Mesenchymal stem cell of the bone marrow (primary cell): ENCODE measurements around a stretch of chr1.

GRCh38 chr1:181033032-181033561, 686 bp upstream of the MR1 start:
- CAGE, long polyA plus RNA: no peak

DNA sequence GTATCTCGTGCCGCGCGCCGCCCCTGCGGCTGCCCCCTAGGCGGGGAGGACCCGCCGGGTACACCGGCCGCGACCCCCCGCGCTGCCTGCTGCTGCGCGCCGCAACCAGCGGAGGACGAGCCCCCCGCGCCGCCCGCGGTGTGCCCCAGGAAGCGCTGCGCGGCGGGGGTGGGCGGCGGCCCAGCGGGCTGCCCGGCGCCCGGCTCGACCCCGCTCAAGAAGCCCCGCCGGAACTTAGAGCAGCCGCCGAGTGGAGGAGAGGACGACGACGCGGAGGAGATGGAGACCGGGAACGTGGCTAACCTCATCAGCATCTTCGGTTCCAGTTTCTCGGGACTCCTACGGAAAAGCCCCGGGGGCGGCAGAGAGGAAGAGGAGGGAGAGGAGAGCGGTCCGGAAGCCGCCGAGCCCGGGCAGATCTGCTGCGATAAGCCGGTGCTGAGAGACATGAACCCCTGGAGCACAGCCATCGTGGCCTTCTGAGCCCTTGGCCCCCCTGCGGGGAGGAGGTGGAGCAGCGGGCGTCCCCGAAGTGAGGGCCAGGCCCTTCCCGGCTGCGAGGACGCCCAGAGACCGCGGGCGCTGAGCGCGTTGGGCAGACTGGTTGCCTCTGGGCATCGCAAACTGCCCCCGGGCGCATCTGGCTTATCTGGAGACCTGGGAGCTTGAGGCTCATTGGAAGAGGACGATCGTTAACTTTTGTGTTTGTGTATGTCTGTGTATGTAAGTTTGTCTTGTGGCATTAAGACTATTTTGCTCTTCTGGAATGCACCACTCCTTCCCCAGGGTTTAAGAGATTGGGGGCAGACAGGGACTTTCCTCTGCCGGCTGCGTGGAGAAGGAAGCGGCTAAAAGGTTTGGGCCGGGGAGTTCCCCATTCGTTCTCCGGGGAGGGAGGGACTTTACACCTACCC, 1.2 kb downstream of the IER5 start:
- CAGE, long polyA plus RNA: no peak

GRCh38 chr1:181099069-181100149, 10.9 kb downstream of the IER5 start:
- CAGE, long polyA plus RNA: no peak

DNA sequence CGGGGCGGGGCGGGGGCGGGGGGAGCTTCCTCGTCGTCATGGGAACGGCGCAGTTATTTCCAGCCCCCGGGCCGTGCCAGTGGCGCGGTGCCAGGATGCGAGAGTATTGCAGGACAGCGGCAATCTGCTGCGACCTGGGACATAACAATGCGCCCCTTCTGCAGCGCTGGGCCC, 16.9 kb downstream of the IER5 start:
- CAGE, long polyA plus RNA: no peak

DNA sequence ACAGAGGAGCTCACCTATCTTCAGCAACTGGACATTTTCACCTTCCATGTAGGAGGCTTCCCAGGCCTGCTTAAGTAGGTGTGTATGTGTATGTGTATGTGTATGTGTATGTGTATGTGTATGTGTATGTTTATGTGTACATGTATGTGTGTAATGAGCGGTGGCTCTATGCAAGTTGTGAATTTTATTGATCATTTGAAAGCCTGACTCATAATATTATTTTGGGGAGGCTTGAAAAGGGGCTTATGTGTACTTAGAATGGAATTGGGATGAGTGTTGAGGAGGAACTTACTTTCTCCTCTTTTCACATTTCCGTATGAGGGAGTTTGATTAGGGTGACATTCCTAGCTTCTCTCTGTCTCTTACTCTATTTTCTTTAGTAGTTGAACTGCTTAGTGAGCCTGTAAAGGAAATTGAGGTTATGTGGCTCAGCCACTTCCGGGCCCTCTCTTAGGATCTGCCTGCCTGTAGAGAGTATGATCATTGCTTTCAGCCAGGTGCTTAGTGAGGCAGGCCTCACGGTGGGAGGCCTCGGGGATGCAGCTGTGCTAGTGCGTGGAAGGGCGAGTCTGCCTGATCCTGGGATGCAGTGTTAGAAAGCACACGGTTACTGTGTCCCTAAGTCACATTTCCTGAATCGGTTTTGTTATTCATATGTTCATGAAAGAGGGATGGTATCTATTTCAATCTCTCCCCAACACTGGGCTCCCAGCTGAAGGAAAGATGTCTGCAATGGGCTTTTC, 61.0 kb downstream of the IER5 start:
- CAGE, long polyA plus RNA: no peak

GRCh38 chr1:182029107-182030500, 31.9 kb downstream of the ZNF648 start:
- CAGE, long polyA plus RNA: no peak

DNA sequence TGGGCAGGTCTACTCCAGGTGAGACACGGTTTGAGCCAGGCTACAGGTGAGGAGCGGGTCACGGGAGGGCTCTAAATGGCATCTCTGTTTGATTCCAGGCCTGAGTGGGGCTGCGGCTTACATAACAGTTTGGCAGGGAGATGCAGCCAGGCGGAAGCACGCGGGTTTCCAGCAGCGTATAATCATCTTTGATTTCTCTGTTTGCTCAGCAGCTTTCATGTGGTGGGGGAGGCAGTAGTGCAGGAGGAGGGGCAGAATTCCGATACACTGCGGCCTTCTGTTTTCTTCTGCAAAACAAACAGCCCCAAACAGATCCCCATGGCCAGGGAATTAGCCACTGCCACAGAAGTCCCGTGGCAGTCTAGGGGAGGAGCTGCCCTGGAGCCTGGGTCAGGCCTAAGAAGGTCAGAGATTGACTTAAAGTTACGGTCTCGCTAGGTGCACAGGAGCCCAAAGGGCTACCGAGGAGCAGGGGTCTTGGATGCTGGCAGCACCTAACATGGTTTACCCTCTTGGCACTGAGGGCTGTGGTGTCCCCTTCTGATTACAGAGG, 59.3 kb upstream of the ZNF648 start:
- CAGE, long polyA plus RNA: no peak

GRCh38 chr1:182149165-182150058, 87.9 kb upstream of the ZNF648 start:
- CAGE, long polyA plus RNA: no peak

DNA sequence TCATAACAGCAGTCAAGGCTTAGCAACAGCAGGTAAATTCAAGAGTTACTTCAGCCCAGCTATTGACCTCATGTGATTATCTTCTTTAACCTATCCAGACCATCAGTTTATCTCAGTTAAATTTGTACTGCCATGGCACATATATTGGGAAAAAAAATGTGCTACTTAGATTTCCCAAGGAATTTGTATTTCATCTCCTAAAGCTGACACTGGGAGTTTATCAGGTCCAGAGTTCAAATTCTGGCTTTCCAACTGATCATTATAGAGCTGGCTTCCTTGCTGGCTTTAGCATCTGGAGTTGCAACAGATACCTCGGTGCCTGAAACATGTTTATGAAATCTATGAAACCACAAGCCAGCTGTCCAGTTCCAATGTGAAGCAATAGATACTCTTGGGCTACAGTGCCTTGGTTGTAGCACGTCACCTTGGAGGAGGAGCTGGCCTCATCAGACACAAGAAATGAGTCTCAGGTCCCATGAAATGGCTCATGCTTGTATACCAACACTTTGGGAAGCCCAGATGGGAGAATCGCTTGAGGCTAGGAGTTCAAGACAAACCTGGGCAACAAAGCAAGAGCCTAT, 132.3 kb upstream of the ZNF648 start:
- CAGE, long polyA plus RNA: no peak

DNA sequence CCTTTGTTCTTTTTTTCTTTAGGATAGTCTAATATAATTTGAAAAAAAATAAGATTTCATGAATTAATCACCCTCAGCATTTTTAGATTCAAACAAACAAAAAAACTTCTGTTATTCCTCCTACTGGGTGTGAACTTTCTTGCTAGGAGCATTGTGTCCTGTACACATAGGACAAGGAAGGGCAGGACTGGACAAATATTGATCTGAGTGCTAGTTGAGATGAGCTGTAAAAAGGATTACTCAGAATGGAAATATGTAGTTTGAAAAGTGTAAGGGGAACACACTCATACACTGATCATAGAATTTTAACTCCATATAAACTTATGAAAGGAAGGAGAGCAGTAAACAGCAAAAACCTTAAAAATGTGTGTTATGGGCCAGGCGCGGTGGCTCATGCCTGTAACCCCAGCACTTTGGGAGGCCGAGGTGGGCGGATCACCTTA, 156.5 kb upstream of the ZNF648 start:
- CAGE, long polyA plus RNA: no peak

- CAGE, long polyA plus RNA: no peak
Observed at GRCh38 chr1:182241562-182242013, 150.0 kb downstream of the GLUL start.

GRCh38 chr1:182244204-182244852, 147.3 kb downstream of the GLUL start:
- CAGE, long polyA plus RNA: no peak

GRCh38 chr1:182278473-182278752, 113.2 kb downstream of the GLUL start:
- CAGE, long polyA plus RNA: no peak

DNA sequence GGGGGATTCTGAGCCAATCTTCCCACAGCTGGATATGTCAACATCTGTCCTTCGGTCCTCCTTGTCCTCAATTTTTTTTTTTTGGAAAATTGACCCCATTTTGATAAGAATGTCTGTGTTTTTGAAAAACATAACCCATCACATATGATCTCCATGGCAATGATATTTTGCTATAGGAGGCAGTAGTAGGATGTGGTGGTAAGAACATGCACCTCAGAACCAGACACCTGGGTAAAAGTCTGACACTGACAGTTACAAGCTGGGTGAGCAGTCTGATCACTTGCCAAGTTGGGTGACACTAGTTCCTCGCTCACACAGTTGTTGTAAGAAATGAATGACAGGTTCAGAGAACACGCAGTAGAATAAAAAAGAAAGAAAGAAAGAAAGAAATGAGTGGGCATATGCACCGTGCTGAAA, 90.7 kb downstream of the GLUL start:
- CAGE, long polyA plus RNA: no peak

- CAGE, long polyA plus RNA: no peak
Observed at GRCh38 chr1:182317301-182317899, 74.2 kb downstream of the GLUL start.

DNA sequence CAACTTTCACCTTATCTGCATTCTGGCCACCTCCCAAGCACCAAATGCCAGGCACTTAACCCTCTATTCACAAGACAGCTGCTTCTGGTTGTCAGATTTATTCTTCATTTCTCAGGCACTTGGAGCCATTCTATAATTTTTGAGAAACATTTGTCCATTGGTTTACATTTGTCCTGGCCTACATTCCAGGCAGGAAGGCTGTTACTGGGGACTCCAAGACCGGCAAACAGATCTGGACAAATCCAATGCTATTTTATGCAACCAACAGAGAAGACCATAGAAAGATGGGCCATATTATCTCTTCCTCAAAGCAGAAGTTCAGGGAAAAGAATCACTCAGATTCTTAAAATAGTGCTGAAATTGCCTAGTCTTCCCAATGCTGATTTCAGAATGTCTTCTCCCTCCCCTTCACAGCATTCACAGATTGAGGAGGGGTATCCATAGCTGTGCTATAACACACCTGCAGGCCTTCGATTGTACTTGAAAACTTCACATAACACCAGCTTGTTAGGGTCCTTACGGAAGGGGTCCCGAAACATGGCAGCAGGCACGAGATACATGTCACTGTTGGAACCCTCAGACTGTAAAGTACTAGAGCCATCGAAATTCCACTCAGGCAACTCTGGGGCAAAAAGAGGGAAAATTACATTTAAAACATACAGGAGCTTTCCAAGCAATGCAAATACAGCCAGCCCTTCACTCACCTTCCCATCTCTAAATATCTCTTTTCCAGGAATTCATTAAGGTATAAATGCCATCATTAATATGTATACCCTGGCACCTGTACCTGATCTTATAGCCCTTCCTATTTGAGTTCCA, 4.7 kb downstream of the GLUL start:
- CAGE, long polyA plus RNA: no peak

DNA sequence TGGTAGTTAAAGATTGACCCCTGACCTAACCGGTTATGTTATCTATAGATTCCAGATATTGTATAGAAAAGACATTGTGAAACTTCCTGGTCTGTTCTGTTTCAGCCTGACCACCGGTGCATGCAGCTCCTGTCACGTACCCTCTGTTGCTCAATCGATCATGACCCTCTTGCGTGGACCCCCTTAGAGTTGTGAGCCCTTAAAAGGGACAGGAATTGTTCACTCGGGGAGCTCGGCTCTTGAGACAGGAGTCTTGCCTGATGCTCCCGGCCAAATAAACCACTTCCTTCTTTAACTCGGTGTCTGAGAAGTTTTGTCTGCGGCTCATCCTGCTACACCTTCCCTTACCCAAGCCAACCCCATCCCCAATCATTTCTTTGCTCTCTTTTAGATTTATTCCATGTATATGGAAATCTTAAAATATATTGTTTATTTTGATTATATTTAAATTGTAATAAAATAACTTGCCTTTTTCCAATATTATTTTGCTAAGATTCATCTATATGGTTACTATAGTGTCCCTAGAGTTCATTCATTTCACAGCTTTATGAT, 28.4 kb upstream of the RGS16 start:
- CAGE, long polyA plus RNA: no peak

DNA sequence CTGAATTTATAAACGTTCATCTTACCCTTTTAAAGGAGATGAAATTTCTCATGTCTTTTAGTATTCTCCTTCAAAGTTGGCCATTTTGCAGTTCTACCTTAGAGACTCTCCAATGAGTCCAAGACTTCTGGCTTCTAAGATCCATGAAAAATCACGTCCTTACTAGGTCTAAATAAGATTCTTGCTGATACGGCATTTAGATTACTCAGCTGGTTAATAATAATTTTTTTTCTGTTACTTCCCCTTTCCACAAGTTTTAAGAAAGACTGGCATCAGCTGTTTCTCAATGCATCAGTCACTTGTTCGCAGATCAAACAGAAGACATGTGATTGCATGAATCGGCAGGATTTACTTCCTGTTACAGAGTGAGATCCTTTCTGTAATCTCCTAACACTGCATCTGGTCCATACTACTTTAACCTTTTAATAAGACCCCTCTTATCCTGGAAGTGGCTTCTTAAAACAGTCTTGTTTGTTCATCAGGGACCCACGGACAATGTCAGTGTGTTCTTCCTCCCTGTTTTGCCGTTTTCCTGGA, 6.0 kb downstream of the NPL start:
- CAGE, long polyA plus RNA: no peak

- CAGE, long polyA plus RNA: no peak
Observed at GRCh38 chr1:182952499-182953050, 391 bp downstream of the SHCBP1L start.

- CAGE, long polyA plus RNA: no peak
Observed at GRCh38 chr1:182953371-182953788, 414 bp upstream of the SHCBP1L start.